ENCODE measurements around the gene ACP1.

GRCh38 chr2:44543-44815 lies 1.8 kb downstream of the FAM110C start:
- CAGE, long polyA plus RNA: no peak
- RRBS: no CpG with 5 or more reads among the region's 5 CpGs

- CAGE, long polyA plus RNA: start-site peak on the plus strand at chr2:264866-264960, 13,653 and 13,490 reads in 2 replicates
- RRBS: no CpG with 5 or more reads among the region's 77 CpGs
These were observed at the start of gene ACP1 for GRCh38 chr2:264309-265023. ACP1 (plus strand) TSS chr2:264947.

- CAGE, long polyA plus RNA: no peak
- RRBS: no CpG with 5 or more reads among the region's 9 CpGs
These were observed 7.5 kb downstream of the ALKAL2 start for GRCh38 chr2:280054-281067.

- CAGE, long polyA plus RNA: no peak
- RRBS: no CpG with 5 or more reads among the region's 7 CpGs
These were observed 25.6 kb upstream of the TMEM18 start for GRCh38 chr2:702925-703152.

GRCh38 chr2:741632-742165 lies 64.5 kb upstream of the TMEM18 start:
- CAGE, long polyA plus RNA: no peak
- RRBS: no CpG with 5 or more reads among the region's 14 CpGs

DNA sequence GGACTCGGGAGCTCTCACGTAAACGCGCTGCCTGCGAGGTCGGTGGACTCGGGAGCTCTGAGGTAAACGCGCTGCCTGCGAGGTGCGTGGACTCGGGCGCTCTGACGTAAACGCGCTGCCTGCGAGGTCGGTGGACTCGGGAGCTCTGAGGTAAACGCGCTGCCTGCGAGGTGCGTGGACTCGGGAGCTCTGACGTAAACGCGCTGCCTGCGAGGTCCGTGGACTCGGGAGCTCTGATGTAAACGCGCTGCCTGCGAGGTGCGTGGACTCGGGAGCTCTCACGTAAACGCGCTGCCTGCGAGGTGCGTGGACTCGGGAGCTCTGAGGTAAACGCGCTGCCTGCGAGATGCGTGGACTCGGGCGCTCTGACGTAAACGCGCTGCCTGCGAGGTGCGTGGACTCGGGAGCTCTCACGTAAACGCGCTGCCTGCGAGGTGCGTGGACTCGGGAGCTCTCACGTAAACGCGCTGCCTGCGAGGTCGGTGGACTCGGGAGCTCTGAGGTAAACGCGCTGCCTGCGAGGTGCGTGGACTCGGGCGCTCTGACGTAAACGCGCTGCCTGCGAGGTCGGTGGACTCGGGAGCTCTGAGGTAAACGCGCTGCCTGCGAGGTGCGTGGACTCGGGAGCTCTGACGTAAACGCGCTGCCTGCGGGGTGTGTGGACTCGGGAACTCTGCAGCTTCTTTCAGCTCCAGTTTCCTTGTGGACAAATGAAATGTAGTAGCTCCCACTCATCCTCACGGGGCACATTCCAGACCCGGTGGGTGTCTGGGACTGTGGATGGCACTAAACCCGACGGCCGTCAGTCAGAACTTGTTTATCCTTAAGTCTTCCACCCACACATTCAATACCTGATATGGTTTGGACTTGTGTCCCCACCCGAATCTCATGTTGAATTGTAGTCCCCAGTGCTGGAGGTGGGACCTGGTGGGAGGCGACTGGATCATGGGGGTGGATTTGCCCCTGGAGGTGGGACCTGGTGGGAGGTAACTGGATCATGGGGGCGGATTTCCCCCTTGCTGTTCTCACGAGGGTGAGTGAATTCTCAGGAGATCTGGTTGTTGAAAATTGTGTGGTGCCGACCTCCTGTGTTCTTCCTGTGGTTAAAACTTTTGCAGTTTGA lies 81.5 kb upstream of the SNTG2 start:
- CAGE, long polyA plus RNA: no peak
- RRBS: no CpG with 5 or more reads among the region's 97 CpGs

- CAGE, long polyA plus RNA: no peak
- RRBS: no CpG with 5 or more reads among the region's 14 CpGs
These were observed 186.0 kb upstream of the TPO start for GRCh38 chr2:1227293-1227624.

- CAGE, long polyA plus RNA: no peak
- RRBS: 2% methylated on average over 4 of the region's 22 CpGs
These were observed 138.6 kb downstream of the PXDN start for GRCh38 chr2:1605624-1606226.

DNA sequence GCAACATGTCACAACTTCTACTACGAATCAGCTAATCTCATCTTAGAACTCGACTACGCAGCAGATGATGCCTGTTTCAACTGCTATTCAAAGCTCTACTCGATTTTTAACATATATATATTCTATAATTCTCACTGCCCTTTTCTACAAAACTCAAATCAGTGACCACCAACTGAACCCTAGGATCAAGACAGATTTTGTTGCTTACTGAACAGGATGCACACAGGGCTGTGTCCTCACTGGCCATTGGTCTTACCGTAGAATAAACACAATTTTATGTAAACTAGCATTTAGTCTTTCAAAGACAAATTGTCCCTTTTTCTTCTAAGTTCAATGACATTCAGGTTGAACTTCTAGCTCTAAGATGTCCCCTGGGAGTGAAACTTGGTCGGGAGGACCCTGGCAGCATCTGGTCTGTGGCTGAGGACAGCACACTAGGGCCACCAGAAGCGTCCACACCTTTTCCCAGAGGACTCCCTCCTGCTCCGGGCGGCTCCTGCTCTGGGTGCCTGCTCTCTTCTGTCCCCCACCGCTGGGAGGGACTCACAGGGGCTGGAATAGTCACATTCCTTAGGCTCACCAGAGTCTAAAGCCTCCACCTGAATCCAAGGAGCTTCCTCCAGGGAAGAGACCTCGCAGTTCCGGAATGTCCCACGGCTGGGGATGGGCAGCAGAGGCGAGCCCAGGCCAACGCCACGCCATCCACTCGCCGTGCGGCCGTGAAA lies 98.8 kb downstream of the PXDN start:
- CAGE, long polyA plus RNA: no peak
- RRBS: no CpG with 5 or more reads among the region's 20 CpGs

DNA sequence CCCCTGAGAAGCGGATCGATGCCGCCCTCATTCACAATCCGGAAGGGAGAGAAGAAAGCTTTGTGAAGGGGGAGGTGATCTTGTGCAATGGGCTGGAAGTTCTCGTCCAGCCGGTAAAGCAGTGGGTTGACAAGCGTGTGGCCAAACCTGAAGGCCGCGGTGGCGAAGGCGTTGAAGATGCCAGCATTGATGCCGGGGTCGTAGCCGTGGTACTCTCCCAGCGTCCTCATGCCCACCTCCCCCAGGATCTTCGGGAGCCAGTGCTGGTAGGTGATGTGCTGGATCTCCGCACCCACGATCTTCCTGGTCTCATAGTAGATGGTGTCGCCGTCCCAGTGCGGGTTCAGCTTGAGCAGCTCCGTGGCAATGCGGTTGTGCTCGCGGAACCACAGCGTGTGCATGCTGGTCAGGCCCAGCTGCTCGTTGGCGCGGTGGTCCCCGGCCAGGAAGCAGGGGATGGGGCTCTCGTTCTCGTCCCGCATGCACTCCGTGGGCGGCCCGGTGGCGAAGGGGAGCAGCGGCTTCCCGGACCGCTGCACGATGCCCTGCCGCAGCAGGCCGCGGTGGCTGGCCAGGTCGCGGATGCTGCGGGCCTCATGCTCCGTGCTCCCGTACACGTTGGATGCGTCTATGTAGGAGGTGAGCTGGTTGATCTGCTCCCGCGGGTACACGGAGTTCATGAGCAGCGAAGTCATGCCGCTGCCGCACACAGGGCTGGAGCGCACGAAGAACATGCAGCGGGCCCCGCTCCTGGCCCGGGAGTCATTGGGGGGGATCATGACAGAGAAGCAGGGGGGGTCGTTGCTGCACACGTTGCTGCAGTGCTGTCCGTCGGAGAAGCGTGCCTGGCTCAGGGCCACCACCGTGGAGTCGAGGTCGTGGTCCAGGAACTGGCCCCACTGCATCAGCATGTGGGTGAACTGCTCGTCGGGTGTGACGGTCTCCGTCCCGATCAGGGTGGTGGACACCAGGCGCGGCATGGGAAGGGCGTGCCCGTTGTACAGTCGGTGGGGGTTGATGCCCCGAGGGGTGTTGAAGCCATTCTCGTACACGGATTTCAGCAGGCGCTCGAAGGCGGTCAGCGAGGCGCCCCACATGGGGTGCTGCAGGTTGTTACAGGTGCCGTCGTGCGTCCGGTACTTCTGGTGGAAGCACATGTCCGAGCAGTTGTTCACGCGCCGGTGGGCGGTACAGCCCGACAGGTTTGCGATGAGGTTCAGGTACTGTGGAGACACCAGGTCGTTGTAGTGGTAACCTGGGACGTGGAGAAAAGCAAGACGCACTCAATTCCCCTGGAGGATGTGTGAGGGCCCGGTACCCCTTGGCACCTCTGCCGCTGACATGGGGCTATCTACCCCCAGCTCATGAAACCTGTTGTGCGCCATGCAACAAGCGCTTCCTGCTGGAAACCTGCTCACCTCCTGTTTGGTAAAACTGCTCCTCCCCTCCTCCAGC lies 95.4 kb downstream of the PXDN start:
- CAGE, long polyA plus RNA: no peak
- RRBS: 98% methylated on average over 18 of the region's 106 CpGs

- CAGE, long polyA plus RNA: no peak
- RRBS: no CpG with 5 or more reads among the region's 9 CpGs
These were observed 68.8 kb downstream of the PXDN start for GRCh38 chr2:1675486-1676041.

- CAGE, long polyA plus RNA: no peak
- RRBS: no CpG with 5 or more reads among the region's 19 CpGs
These were observed 67.9 kb downstream of the PXDN start for GRCh38 chr2:1676359-1676936.

DNA sequence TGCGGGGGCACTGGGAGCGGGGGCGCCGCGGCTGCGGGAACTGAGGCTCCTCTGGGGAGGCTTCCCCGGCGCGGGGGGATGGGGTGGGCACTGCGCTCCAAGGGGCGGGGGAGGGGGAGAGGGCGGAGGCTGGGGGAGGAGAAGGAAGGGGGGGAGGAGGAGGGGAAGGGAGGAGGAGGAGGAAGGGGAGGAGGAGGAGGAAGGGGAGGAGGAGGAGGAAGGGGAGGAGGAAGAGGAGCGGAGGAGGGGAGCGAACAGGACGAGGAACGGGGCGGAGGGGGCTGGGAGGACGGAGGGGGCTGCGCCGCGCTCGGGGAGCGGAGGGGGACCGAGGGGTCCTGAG lies 845 bp downstream of the PXDN start:
- CAGE, long polyA plus RNA: no peak
- RRBS: 2% methylated on average over 6 of the region's 24 CpGs

GRCh38 chr2:1745076-1745823 lies 935 bp upstream of the PXDN start:
- CAGE, long polyA plus RNA: no peak
- RRBS: 10% methylated on average over 6 of the region's 24 CpGs

- CAGE, long polyA plus RNA: no peak
- RRBS: 3% methylated on average over 8 of the region's 34 CpGs
These were observed 73.1 kb upstream of the PXDN start for GRCh38 chr2:1817134-1818024.

DNA sequence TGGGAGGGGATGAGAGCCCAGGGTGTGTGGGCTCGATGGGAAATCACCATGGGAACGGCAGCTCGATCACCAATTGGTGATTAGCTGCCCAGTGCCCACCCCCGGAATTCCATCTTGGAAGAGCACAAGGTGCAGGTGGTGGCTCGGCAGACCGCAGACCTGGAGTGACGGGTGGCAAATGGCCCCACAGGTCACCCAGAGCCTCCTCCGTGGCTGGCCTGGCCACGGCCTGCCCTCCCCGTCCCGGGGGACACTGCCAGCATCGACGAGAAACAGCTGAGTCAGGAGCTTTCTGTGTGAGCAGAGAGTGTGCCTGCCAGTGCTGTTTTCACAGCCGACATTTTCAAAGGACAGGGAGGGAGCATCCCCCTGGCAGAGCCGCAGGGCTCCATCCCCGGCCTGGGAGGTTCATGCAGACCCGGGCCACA lies 176.4 kb upstream of the MYT1L start:
- CAGE, long polyA plus RNA: no peak
- RRBS: 85% methylated on average over 1 of the region's 17 CpGs

DNA sequence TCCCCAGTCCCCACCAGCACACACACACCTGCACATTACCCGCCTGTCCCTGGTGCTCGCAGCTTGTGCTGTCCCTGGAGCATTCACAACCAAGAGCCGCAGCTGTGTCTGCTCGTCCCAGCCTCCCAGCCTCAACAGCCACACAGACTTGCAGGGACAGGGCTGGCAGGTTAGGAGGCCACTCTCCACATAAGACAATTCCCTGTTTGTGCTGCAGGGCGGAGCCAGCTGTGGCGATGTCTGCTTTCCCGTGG lies 331.3 kb upstream of the MYT1L start:
- CAGE, long polyA plus RNA: no peak
- RRBS: no CpG with 5 or more reads among the region's 7 CpGs

- CAGE, long polyA plus RNA: no peak
- RRBS: no CpG with 5 or more reads among the region's 24 CpGs
These were observed 55.1 kb downstream of the EIPR1 start for GRCh38 chr2:3322235-3323167.

DNA sequence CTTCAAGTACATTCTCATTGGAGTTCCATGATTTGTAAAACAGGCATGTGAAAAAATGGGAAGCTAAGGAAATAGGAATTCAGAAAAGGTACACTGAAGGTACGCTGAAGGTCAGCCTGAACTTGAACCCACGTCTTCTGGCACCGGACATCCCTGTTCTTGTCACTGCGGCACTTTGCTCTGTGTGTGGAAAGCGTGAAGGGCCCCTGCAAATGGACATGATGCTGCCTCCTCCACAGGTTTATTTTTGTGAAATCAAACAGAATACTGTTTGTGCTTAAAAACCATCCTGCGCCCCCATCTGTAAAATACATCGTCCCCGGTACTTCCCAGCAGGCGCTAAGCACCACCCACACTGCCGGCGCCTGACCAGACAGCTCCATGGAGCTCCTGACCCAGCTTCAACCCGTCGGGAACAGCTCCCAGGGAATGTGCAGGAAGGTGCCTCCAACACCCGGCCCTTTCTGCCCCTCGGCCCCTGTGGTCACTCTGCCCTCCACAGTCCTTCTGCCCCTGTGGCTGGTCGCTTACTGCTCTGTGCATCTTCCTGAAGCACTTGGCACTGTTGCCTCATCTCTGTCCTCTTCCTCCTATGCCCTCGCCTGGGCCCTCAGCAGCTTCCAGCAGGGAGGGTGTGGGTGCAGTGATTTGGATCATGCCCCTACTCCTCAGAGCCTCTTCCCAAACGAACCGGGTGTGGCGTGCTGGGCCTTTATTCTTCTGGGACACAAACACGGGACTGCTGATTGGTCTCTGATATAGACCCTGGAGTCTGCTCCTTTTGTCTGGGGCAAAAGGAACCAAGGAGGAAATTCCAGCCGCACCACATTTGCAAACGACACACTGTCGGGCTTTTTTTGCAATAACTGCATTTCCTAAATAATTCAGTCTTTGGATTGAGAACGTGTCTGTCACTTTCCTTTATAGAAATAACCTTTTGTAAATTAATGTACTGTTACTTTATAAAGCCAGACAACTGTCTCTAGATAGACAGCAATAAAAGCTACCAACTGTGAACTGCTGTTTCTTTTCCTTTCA lies 66.1 kb downstream of the ADI1 start:
- CAGE, long polyA plus RNA: no peak
- RRBS: 82% methylated on average over 3 of the region's 25 CpGs

DNA sequence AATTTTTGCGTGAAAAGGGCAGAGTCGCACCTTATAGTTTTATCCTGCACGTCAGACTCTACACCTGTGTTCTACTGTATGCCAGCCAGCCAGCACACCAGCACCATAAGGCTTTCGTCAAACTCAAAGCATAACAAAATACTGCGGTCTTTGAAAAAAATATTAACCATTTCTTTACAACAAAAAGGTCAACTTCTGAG lies 951 bp downstream of the RNASEH1 start:
- CAGE, long polyA plus RNA: no peak
- RRBS: no CpG with 5 or more reads among the region's 5 CpGs